Left lung (tissue), 1 donor: ENCODE measurements around a stretch of chr13.

DNA sequence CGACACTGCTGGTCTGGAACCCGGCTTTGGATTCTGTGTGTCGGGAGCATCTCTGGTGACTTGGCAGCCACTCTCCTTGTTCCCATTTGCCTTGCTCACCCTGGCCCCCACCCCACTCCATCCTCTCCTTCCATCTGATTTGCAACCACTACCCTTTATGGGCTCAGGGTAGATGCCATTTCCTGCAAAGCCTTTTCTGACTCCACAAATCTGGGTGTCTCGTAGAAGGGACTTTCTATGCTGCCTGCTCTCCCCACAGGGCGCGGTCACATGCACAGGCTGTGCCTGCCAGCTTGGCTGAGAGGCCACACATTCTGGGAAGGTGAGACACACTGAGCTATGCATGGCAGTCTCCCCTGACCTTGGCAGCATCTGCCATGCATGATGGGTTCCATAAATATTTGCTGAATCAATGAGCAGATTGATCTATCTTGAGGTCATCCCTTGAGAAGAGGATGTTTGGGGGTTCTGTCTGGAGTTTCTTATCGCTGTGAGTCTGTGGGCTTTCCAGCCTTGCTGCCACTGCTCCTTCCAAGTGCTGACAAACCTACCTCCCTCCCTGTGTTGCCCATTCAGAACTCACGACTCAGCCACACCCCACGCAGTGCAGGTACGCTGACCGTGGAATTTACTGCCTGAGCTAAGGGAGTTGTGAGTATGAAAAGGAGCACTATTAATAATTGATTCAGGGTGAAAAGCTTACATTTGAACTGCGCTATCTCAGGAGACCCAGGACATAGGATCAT is 244.5 kb downstream of the COL4A1 start:
- PRO-cap = no peak

GRCh38 chr13:110177771-110178279 is 129.1 kb downstream of the COL4A1 start:
- PRO-cap = no peak

DNA sequence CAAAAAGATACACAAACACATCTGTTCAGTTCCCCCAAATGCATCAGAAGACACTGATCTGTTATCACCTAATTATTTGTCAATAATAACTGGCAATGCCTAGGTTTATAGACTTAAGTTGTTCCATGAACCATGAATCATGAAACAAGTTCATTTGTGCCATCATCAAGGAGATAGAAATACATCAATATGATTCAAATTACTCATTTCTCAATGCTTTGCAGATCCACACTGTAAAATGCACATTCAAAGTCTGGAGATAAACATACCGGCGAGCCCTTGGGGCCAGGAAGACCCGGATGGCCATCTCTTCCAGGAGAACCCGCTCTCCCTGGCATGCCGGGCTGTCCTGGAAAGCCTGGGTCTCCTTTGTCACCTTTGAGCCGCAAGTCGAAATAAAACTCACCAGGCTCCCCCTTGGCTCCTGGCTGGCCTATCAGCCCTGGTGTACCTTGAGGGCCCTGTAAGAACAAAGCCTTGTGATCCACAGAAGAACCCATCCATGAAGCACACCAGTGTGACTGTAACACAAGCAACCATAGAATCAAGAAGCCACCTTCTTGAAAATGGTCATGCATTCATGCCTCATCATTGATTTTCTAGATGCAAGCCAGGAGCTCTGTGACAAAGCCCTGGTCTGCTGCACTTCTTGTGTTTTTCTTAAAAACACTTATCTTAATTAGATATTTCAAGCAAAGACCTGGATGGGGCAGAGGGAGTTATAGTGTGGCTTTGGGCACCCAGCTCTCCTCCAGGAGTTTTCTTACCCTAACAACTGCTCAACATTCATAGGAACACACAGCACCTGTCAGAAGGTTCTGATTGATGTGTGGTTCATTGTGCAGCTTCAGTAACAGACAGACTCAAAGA is 119.9 kb downstream of the COL4A1 start:
- PRO-cap = no peak

- PRO-cap = no peak
Measured at GRCh38 chr13:110281563-110282304, 25.2 kb downstream of the COL4A1 start.

GRCh38 chr13:110316794-110317448 is 9.8 kb downstream of the COL4A2 start:
- PRO-cap = no peak

DNA sequence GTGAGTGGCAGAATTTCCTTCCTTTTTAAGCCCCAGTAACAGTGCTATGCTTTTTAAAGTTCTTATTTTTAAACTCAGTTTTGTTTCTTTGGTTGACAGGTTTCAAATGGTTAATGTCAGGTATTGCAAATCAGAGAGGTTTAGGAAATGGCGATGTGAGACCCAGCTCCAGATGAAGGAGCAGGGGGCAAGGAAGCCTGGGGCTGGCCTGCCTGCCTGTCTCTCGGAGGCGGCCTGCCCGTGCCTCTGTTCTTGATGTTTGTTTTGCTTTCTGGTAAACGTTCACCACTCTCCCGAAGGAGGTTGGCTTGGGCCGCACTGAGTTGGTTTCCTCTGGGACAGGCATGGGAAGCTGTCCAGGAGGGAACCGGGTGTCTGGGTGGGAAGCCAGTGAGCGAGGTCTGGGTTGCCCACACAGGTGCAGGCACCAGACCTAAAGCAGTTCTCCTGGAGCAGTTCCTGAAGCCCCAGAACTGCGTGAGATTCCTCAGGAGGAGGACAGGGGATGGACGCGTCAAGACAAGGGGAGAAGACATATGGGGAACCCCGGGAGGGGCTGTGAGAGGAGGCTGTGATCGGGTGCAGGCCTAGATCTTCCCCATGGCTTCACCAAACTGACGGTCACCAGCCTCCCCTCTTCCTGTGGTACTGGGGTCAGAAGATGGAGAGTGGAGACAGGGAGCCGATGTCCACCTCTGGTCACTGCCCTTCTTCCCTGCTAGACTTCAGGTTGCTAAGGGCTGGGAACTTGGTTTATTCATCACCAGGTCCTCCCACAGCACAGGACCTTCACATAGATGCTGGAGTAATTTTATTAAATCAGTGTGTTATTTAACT is 15.1 kb downstream of the COL4A2 start:
- PRO-cap = no peak

DNA sequence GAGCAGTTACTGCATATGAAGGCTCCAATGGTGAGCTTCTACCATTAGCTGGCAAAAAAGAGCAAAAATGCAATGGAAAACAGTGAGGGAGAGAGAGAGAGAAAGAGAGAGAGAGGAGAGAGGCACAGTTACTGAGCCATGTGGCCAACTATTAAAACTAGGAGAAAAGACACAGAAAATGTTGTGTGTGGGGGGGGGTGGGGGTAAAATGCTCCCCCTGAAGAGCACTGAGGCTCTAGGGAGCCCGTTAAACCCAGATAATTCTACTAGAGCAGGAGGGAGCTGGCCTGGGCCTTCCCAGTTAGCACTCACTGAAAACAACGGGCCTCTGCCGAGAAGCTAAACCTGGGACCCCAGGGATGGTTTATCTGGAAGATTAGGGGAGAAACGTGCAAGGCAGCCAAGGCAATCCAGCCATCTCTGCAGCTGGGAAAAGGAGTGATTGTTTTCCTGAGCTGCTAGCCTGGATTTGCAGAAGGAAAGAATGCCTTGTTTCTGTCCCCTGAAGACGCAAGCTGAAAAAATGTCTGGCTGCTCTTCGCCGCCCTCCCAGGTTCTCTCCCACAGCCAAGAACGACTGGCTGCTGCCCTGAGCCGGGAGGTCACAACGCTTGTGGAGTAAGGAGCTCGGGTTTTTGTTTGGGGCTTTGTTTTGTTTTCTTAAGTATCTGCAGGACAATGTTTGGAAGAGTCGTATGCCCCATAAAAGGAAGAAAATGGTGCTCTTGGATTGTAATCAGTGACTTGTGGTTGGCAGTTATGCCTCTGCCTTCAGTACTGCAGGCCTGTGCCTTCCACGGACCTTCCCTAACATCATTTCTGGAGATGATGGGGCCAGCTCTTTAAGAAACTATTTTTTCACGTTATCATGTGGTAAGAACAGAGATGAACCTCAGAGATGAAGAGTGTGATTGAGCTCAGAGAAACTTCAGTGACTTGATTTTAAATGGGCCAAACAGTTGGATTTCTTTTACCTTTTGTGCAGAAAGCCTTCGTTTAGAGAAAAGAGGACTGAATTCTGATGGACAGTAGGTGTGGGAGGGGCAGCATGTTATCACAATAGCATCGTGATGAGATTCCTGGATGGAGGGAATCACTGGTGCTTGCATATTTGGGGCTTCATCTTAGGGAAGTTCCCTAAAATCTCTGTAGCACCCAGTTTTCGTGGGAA is 31.5 kb downstream of the COL4A2 start:
- PRO-cap = no peak

- PRO-cap = no peak
Measured at GRCh38 chr13:110346481-110346783, 39.3 kb downstream of the COL4A2 start.

DNA sequence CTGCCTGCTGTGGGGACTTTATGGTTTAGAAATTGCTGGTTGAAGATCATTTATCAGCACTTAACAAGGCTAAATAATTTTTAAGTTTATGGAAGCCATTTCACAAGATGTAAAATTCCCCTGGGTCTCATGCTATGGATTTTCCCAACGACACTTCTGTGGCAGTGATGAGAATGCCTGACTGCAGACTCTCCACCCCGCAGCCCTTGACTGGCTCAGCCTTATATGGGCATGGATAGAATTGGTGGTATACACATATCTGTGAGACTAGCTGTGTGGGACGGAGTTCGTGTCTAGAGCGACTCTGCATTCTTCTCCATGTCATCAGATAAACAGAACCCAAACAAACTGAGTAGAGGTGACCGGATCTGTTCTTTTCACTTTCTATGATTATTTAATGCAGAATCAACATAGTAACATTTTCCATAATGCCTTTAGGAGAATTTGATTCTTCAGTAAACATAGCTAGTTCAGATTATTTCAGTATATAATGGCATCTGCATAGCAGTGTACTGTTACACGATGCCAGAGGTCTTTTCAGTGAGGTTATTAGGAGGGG is 52.9 kb downstream of the COL4A2 start:
- PRO-cap = no peak

DNA sequence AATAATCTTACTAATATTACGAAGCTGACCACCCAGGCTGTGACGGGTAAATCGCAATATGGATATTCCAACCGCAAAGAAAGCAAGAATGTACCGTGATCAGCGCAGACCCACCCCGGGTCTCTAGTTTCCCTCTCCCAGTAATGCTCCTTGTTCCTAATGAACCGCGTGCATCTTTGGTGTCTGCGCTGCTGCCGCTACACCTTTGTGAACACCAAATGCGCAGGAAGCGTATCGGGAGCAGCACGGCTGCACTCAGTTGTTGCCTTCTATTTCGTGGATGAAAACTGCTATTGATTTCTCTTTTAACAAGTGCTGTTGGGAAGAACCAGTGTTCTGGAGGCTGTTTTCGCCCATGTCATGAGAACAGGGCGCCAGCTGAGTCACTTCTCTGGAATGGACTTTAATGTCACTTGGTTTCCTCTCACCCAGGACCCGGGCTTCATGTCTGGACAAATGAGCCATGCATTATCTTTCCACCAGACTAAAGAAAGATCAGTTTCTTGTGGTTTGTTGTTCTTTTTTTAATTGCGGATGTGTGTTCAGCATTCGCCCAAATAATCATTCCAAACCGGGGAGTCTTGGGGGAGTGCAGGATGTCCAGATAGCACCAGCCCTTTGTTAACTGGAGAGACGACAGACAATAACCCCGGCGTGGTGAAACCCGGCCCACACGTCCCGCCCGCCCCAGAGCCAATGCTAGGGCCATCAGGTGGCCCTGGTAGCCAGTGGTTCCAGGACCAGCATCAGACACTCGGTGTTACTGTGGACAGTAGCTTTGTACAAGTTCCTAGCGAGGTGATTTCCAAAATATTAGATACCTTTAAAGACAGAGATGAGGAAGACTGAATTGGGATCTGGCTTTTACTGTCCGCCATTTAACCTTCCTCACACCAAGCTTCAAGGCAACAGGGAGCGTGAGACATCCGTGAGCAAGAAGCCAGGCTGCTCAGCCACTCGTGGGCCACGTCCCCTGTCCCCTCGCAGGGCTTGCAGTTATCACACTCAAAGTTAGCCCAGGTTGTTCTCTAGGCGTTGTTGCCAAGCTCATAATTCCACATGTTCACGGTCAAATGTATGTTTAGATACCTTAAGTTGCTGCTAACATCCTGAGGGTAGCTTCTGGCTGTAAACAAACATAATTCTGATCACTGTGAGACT is 102.6 kb downstream of the COL4A2 start:
- PRO-cap = no peak

DNA sequence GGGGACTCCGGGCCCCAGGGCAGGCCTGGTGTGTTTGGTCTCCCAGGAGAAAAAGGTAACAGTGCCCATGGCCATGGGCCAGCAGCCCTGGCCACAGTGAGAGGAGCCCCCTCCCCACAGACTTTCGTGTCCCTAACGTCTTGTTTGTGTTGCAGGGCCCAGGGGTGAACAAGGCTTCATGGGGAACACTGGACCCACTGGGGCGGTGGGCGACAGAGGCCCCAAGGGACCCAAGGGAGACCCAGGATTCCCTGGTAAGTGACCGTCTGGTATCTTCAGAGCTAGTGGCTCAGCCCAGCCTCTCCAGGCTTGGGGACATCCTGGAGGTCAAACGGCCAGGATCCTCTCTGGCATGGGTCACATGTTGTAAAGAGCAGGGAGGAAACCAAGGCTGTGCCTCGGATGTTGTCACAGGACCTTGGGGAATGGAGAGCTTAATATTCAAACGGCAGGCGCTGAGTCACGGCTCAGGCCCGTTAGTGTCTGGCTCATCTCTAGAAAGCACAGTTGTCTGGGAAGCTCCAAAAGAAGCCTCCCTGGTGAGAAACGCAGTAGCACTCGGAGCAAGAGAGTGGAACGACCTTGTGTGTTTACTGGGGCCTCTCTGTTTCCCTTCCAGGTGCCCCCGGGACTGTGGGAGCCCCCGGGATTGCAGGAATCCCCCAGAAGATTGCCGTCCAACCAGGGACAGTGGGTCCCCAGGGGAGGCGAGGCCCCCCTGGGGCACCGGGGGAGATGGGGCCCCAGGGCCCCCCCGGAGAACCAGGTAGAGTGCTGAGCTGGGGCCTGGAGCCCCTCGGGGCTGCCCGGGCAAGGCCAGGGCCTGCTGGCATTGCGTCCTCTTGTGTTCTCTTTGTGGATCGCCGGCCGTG is 58.1 kb downstream of the RAB20 start:
- PRO-cap = no peak

DNA sequence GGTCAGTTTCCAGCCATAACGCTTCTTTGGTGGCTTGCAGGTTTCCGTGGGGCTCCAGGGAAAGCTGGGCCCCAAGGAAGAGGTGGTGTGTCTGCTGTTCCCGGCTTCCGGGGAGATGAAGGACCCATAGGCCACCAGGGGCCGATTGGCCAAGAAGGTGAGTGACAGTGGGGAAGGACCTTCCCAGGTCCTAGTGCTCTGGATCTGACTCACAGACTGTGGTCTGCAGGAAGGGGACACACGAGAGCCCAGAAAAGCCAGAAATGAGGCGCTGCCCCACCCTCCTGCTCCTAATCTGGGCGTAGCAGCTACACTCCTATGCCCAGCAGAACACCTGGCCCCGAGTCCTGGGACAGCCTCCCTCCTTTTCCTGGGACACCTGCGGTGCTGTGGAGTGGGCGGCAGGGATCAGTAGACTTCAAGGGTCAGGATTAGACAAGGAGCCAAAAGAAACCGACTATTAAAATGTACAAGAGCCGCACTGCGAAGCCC is 57.4 kb downstream of the RAB20 start:
- PRO-cap = no peak

DNA sequence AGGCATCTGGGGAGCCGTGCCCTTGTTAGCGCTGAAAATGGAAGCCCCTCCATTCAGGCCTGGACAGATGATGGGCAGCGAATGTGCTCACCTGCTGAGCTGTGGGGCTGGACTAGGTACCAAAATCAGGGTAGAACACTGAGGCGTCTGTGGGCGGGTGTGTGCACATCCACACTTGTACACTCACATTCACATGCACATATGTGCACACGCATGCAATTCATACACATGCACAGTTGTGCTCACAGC is 20.7 kb downstream of the NAXD start:
- PRO-cap = no peak

DNA sequence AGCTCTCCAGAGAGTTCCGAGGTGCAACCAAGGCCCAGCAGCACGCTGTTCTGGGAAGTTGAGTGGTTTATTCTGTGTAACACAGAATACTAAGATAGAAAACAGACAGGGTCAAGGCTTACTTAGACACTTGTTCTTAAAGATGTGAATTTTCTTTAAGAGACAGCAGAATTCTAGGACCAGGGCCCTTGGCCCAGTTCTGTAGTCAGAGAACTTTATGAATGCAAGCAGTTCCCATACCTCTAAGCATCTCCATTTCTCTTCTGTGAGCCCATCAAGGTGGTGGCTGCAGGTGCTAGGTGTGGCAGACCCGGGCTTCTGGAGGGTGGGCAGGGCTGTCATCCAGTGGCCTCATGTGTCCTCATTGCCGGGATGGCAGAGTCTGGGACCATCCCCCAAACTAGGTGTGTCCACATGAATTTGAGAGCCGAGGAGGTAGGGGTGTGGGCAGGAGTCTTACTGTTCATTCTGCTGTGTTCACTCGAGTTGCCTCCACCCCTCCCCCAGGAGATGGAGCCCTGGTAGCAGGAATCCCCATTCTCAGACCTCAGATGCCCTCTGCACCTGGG is 22.2 kb downstream of the NAXD start:
- PRO-cap = no peak

- PRO-cap = unidirectional peak, minus-strand start at chr13:110641138
Measured at GRCh38 chr13:110640887-110642003, 25.9 kb downstream of the NAXD start.

DNA sequence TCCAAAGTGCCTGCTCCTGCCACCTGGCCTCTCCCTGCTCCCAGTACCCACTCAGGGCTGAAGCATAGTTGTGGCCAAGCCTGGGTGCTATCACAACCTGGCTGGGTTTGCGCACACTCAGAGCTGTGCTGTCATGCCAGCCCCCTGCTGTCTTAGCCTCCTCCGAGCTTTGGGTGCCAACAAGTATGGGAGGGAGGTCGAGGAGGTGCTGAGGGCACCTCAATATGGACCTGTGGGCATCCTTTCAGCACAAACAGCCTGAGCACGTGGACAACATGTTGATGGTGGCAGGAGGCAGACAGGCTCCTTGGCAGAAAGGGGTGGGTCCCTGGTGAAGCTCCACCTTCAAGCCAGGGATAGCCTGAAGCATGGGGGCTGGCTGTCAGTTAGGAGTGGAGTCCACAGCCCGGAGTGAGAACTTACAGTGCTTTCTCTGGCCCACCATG is 79.6 kb downstream of the ING1 start:
- PRO-cap = no peak

- PRO-cap = bidirectional peak, plus-strand start at chr13:110799814, minus-strand start at chr13:110799650
Measured at GRCh38 chr13:110799280-110800337, 86.1 kb downstream of the ING1 start.

GRCh38 chr13:110874388-110875125 is 40.3 kb downstream of the ANKRD10 start:
- PRO-cap = no peak

DNA sequence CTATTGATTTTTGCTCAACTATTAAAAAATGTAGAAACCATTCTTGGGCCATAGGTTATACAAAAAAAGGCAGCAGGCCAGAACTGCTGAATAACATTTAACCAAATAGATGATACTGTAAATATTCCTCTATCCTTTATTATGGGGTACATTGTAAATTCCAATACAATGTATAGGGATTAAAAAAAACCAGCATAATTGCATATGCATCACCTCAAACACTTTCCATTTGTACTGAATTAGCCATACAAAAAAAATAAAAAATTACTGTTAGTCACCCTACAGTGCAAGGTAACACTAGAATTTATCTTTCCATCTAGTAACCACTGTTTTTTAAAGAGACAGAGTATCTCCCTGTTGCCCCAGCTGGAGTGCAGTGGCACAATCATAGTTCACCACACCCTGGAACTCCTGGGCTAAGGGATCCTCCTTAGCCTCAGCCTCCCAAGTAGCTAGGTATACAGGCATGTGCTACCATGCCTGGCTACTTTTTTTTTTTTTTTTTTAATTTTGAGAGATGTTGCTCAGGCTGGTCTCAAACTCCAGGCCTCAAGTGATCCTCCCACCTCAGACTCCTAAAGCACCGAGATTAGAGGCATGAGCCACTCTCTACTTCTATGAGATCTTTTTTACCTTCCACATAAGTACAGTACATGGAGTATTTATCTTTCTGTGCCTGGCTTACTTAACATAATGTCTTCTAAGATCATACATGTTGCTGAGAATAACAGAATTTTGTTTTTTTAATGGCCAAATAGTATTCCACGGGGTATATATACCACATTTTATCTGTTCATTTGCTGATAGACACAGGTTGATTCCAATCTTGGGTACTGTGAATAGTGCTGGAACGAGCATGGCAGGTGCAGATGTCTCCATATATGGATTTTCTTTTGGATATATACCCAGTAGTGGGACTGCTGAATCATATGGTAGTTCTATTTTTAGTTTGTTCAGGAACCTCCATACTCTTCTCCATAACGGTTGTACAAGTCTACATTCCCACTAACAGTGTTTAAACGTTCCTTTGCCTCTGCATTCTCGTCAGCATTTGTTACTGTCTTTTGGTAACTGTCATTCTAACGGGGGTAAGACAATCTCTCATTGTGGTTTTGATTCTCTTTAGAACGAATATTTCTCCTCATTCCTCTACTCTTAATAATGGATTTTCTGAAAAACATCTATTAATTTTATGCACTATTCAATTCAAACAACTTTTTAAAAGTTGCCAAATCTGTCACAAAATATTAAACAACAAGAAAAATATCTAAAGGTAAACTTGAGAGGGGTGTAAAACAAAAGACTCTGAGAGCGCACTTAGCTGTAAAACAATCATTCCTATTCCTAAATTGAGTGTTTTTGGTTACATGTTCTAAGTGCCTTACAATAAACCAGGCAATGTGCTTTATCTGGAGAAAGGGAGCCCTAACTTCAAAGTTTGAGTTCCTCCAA is 17.5 kb downstream of the ANKRD10 start:
- PRO-cap = no peak

DNA sequence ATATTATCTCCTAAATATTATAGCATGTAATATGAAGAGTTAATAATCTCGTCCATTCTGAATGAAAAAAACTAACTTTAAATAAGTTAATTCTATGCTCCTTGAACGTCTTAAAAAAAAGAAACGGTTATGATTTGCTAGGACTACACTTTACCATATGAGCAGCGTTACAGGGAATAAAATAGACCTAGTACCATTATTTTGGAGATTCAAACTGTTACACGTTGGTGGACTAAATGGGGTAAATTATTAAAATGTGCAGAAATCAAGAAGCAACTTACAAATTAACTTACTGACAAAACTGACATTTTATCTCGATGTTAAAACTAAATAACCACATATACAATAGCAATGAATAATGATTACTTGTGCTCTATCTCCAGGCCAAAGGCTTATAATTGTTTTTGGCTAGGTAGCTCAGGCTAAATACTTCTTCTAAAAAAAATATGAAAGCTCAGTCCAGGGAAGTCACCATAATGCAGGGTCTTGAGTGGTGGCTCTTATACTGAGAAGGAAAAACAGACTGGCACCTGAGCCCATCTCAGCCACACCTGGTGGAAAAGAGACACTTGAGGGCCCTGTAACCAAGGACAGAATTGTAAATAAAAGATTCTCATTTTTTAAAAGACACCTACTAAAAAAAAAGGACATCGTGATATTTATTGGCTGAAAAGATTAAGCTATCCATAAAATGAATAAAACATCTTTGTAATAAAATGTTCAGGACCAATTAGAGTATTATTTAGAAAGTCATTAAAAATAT is 10.9 kb downstream of the ANKRD10 start:
- PRO-cap = no peak